ENCODE measurements around a stretch of chr5.

GRCh38 chr5:39069524-39070200 is 4.5 kb downstream of the RICTOR start:
- PRO-cap, result no peak

DNA sequence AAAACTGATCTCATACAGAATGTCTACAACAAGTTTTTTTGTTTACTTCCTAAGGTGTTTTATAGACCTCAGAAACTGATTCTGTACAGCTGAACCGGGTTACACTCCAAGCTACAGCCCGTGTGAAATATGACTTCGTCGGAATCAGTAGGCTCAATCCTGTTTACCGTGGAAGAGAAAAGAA is 1.2 kb downstream of the RICTOR start:
- PRO-cap, result no peak

- PRO-cap, result no peak
These were observed 32.3 kb downstream of the FYB1 start for GRCh38 chr5:39186998-39187519.

DNA sequence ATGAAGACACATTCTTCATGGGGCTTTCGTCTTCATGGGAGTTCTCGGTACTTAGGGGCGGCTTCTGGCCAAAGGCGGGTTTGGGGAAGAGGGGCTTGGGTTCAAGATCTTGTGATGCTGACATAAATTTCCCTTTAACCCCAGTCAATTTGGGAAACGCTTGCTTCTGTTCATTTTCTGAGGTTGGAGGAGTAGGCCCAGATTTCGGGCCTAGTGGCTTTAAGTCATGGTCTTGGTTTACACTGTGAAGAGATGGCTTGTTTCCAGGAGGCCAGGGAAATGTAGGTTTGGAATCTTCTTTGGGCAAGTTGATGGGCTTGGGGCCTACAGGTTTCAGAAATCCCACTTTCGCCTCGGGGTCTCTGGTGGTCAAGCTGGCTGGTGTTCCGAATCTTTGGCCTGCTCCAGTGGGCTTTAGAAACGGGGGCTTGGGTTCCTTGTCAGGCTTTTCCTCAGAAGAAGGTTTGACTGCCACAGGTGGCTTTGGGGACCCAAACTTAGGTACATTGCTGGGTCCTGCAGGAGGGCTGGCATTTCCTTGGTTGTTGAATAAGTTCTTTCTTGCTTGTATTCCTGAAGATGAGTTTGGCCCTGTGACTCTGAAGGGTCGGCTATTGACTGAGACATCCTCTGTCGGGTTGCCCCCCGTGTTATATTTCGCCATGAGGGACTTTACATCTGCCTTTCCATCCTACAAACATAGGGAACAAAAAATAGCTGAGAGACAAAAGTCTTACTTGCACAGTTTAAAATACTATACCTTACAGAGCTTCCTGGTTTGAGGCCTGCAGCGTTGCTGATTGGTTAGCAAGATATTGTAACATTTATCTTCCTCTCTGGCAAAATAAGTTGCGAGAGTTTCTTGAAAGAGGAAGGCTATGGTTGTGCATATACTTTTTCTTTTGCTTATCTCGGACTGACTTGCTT is 16.8 kb downstream of the FYB1 start:
- PRO-cap, result unidirectional peak, plus-strand start at position 854 of the sequence

DNA sequence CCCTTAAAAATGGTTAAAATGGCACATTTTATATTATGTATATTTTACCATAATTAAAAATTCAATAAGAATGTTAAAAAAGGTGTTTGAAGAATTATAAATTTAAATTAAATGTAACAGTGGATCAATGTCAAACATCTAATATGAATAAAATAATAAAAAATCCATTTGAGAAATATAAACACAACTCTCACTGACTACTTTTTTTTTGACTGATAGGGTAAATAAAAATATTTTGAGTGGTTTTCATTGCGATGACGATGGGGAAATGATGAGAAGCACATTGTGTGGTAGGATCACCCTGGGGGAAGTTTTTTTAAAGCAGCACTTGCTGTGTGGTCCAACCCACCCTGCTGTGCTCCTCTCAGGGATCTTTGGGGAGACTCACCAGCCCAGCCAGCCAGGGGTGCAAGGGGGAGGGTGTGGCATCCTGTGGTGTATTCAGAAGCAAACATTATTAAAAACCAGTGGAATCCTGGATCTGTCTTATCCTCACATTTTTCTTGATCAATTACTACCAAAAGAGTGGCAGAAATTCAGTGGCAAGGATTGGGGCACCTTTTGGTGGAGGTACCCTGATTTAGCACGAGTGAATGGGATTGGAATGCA is 4.1 kb downstream of the FYB1 start:
- PRO-cap, result no peak

DNA sequence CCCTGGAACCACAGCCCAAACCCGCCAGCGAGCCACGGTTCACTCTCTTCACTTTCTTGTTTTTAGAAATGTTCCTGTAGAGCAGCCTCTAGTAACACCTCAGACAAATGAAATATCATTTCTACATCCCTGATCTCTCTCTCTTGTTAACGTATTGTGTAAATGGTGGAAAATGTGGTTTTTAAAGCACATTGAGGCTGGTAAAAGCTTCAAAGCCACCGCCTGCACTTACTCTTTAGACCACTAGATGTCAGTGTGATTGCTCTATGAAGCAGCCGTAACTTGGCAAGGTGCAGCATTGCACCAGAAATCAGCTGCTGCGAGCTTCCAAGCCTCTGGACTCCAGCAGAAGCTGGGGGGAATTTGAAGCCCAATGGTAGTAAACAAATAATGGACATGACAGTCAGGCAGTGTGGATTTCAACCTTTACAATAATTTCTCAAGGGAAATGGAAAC is 1.6 kb downstream of the FYB1 start:
- PRO-cap, result no peak

- PRO-cap, result no peak
These were observed 25.5 kb downstream of the DAB2 start for GRCh38 chr5:39398930-39399956.

DNA sequence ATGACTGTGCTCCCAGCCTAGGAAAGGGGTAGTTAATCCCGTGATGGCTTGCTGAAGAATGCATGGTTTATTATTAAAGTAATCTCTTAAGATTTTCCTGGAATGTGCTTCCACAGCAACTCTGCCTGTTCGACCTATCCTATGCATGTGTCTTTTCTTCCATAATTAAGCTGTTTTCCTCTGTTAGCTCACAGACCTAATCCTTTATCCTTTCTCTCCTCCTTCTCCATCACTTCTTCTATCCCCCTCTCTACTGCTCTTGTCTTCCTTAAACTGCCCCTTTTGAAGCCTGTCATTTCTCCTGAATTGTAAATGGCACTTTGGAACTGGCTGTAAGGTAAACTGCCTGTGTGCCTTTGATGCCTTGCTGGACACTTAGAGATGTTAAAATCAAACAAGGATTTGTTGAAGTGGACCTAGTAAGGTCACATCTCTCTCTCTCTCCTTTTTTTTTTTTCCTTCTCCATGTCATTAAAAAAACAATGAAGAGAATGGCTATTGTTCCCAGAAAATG is 2.6 kb upstream of the DAB2 start:
- PRO-cap, result no peak

- PRO-cap, result no peak
These were observed 335.8 kb upstream of the DAB2 start for GRCh38 chr5:39760570-39760978.

DNA sequence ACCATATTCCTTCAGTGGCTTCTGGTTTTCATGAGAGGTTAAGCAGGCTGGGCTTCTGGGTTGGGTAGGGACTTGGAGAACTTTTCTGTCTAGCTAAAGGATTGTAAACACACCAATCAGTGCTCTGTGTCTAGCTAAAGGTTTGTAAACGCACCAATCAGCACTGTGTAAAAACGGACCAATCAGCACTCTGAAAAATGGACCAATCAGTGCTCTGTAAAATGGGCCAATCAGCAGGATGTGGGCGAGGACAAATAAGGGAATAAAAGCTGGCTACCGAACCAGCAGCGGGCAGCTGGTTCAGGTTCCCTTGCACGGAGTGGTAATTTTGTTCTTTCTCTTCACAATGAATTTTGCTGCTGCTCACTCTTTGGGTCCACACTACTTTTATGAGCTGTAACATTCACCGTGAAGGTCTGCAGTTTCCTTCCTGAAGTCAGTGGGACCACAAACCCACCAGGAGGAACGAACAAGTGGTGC is 620.3 kb upstream of the PTGER4 start:
- PRO-cap, result no peak

GRCh38 chr5:40685596-40686371 is 6.1 kb downstream of the PTGER4 start:
- PRO-cap, result no peak

DNA sequence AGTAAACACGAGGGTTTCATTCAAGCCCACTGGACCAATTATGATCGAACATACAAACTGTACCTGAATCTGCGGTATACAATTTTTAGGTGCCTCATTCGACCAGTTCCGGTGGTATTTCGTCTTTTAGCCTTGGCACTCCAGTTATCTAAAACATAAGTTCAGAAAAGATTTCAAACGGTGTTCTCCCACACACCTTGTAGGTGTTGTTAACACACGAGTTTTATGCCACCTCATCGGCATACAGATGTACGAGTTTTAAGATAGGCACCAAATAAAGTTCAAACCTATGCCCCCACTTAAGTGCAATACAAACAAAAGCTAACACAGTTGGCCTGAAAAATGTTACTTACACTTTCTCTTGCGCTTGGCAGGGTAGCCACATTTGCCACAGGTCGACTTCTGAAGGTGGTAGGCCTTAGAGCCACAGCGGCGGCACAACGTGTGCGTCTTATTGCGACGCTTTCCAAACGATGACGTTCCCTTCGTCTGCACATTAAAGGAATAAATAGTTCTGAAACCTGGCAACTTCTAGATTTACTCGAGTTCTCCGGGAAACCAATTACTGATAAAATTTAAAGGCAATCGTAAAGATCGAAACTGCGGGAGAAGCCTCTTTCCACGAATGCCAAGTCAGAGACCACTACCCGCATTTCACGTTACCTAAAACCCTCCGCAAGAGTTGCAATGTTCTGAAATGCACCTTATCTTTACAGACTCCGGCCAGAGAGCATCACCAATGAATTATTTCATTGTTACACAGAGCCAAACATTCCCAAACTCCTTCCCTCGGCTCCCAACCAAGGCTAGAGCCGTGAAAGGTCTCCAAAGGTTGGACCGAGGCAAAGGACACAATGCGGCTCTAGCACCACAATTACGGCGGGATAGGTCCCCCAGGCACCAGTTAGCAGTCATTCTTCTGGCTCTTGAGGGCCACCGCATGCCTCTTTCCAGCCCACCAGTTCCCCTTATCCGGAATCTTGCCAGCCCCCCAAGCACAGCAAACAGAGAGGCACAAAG is 594 bp downstream of the RPL37 start:
- PRO-cap, result no peak

DNA sequence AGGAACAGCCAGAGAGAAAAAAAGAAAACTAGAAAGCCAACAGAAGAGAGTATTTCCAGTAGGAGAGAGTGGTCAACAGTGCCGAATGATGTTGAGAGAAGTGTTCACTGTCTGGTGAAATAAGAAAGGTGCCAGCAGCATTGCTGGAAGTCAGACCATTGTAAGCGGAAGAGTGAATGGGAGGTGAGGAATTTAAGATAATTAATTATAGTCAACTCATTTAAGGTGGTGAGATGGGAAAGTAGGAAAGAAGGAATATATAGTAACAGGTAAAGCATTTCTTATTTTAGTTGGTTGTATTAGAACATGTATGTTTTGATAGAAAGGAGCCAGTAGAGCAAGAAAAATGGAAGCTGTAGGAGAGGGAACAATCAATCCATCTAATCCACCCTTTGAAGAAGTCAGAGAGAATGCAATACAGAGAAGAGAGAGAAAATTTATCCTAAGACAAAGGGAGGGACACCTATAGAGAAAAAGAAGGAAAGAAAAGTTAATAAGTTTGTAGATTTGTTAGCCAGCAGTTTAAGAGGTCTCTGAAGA is 32.7 kb downstream of the C7 start:
- PRO-cap, result no peak

DNA sequence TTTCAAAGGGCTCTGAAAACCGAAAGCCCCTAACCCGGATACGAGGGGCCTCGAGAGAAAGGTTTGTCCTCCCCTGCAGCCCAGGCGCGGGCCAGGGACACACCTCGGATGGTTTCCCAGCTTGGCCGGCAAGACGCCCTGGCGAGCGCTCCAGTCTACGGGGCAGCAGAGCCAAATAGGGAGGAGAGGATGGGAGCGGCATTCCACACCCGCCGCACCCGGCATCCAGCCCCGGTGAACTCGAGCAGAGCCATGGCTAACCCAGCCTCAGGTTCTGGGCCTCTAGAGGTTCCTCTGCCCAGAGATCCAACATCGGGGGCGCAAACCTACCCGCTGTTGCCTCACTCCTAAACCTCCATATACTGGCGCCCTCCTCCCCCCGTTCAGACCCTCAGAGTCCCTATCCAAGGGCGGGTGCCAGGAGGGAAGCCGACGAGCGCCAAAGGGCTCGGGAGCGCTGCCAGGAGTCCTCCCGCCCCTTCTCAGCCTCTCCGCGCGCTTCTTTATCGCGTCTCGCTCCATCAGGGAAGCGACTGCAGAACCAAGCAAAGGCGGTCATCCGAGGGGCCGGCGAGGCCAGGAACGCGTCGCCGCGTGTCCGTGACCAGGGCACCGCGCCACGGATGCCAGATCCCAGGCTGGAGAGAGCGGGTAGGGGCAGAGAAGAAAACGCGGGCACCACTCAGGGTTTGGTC is 536 bp downstream of the OXCT1 start:
- PRO-cap, result no peak

DNA sequence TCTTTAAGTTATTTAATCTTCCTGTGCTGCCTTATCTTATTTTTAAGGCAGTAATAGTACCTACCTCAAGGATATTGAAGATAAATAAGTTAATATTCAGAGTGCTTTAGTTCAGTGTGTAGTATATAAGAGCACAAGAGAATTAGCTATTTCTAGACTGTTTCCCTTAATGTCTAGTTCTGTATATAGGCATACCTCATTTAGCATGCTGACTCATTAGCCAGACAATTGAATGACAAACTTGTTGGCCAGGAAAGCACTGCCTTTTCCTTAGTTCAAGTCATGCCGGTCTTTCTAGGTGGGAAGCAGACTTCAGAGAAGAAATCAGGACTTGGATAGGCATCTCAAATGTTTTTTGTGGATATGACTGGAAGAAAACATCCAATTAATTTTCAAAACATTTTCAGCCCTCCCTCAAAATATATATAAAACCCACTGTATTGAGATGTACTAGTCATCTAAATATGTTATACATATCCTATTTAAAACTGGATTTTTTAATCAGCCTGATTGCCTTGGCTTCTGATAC is 3.2 kb upstream of the FBXO4 start:
- PRO-cap, result no peak

- PRO-cap, result no peak
These were observed 93.5 kb downstream of the GHR start for GRCh38 chr5:42516667-42517241.

- PRO-cap, result bidirectional peak, plus-strand start at chr5:42993424, minus-strand start at chr5:42993348
These were observed 47.0 kb downstream of the ANXA2R start for GRCh38 chr5:42993122-42993466.

DNA sequence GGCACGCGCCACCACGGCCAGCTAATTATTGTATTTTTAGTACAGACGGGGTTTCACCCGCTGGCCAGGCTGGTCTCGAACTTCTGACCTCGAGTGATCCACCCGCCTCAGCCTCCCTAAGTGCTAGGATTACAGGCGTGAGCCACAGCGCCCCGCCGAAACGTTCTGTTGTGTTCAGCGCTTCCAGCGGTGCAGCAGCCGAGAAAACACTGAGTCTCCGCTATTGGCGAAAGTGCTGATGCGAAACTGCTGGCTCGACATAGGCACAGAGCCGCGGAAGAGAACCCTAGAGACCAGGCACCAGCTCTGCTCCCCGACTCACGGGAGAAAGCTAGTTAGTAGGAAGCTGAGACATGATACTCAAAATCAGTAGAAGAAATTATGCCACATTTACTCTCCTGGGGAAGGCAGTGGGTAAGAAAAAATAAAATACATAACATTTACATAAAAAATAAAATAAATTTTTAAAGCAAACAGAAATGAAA is 31.6 kb downstream of the ANXA2R start:
- PRO-cap, result bidirectional peak, plus-strand start at position 268 of the sequence, minus-strand start at position 167 of the sequence

DNA sequence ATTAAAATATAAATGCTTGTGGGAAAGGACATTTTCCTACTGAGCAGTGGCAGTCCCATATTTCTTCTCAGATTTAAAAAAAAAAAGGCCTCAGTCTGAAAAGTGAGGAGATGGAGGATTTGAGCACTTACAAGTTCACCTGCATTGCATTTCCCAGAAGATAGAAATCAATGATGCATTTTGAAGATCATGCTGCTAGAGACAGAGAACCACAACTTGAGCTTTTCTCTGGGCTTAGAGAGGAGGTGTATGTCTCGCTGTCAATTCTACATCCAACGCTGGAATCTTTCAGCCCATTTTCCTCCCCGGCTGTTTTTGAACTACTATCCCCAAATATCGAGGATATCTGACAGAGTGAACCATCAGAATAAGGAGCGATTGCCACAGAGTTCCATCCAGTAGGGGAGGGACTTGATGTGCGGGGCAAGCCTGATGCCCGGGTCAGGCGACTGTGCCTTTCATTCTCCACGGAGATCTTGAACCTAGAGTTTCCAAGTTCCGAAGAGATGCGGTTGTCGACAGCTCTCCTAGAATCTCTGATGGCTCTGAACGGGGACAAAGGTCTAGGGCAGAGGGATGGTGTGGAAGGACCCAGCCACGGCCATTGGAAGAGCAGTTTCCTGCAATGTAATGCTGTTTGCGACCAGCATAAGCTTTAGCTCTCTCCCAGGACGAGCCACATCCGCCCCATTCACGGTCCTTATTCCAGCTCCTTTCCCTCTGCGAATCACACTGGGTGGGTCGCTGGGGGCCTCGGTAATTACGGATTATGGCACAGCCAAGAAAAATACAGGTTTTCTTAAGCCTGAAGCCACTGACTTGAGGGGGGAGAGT is 23.0 kb downstream of the ANXA2R start:
- PRO-cap, result no peak

DNA sequence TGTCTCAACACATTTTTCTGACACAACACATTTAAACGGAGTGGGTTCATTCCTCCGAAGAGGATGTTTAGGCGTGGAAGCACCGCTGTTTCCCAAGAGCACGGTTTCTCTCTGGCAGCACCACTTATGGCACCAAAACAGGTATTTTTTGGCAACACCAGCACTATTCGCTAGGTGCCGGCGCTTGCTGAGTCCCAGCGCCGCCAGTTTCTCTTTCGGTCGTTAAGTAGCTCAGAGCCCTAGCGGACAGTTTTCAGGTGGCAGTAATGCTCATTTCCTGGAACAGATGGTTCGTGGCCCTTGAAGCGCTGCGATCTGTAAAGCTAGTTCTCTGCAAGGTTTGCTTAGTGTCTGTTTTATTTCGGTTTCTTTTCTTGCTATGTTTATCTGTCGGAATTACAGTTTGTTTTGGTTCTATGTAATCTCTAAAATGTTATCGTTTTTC is 20.1 kb downstream of the ANXA2R start:
- PRO-cap, result bidirectional peak, plus-strand start at position 285 of the sequence, minus-strand start at position 224 of the sequence